ENCODE measurements around a stretch of chr5.

DNA sequence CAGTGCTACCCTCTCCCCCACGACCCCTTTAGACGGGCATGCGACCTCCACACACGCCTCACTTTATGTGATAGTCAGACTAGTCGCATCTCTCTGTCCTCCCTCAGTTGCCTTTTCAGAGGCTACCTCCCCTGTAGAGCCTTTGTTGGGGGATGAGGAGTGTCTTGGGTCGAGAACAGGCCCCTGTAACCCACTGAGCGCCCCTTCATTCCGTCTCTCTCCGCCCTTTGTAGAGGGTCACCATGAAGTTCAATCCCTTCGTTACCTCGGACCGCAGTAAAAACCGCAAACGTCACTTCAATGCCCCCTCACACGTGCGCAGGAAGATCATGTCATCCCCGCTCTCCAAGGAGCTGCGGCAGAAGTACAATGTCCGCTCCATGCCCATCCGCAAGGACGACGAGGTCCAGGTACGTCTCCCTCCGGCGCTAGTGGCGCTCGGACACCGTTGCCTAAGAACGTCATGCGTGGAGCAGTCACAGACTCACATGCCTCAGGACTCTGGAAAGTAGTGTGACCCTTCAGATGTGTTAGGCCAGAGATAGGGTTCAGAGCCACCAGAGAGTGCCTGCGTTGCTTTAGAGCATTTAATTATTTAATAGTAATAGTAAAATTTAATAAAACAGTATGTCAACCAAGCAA, 529 bp downstream of the RPL26L1 start:
- PRO-cap = no peak

DNA sequence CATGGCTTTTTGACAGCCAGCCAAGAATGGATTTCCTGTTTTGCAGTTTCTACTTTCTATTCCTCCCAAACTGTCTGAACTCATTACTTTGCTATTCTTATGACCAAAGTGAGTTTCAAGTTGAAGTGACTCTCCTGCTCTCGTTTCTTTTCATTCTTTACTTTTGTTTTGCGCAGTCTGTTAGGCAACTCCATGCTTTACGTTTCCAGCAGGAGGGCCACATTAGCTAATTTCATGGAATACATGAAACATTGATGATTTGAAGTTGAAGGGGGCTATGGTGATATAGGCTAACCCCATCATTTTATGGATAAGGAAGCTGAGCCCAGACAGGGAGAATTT, 20.7 kb upstream of the CREBRF start:
- PRO-cap = no peak

DNA sequence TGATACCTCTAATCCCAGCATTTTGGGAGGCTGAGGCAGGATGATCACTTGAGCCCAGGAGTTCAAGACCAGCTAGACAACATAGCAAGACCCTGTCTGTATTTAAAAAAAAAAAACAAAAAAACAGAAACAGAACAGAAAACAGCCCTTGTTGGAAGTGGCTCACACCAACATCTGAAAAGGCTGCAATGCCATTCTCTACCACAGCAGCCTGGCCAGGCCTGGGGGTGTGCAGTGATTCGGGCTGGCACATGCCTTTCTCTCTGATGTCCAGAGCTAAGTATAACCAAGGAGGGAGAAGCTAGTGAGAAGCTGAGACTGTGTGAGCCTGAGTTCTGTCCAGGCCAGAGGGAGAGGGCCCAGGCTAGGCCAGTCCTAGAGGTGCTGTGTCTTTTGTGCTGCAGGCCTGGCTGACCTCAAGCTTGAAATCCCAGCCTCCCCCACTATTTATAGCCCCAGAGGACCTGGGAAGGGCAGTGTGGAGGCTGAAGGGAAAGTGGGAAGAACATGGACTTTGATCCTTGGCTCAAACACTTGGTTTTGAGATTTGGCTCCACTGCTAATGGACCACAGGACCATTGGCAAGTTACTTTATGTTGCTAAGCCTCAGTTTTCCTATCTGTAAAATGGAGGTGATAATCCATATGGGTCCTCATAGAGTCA, 20.8 kb downstream of the BNIP1 start:
- PRO-cap = no peak

- PRO-cap = no peak
Observed at GRCh38 chr5:173277988-173278581, 43.1 kb upstream of the NKX2-5 start.

- PRO-cap = no peak
Observed at GRCh38 chr5:173281882-173282208, 46.4 kb downstream of the STC2 start.

GRCh38 chr5:173331825-173332312, 3.7 kb upstream of the STC2 start:
- PRO-cap = no peak

DNA sequence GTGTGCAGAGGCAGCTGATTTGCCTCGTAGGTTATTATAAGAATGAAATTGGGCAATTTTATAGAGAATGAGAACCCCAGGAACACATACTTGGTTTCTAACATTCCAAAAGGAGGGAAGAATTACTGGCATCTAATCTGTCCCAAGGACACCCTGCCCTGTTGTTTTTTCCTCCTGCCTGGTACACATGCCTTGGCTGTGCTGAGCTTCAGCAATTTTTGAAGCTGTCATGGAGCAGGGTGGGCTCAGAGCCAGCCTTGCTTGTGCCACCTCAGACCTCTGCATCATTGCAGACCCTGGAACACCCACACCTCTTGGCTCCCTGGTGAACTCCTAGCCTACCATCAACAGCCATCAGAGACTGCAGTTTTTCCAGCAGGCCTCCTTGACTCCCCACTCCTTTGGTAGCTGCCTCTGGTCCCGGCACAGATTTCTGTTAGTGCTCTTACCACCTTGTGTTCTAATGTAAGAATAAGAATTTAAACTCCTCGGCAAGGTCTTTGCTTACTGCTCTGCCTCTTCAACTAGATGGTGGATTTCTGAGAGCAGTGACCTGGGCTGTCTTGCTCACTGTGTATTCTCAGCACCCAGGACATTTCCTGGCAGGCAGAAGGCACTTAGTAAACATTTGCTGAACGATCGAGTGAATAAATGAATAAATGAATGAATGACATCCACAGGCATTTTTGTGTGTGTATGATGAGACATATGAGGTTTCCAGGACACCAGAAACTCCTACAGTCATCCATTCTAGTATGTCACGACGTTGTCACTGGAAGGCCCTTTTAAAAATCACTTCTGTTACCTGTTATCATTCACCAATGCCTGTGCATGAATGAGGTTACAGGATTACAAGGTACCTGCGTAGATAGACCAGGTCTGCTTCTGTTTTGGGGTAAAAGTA, 143.3 kb downstream of the BOD1 start:
- PRO-cap = no peak

DNA sequence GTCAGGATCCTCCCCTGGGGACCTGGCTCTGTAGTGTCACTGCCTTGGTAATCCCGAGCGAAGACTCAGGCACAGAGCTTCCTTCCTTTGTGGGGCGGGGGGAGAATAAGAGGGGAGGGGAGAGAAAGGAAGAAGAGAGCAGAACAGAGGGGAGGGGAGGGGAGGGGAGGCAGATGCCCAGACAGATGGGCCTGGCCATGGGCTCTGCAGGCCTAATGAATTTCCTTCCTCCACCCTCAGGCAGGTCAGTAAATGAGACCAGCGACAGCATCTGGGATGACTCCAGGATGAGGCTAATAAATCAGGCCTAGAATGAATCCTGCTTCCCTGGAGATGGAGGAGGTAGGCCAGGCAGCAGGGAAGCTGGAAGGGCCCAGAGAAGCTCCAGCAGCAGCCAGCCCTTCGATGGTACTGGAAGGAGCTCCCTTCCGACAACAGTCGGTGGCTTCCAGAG, 104.2 kb upstream of the BOD1 start:
- PRO-cap = no peak

DNA sequence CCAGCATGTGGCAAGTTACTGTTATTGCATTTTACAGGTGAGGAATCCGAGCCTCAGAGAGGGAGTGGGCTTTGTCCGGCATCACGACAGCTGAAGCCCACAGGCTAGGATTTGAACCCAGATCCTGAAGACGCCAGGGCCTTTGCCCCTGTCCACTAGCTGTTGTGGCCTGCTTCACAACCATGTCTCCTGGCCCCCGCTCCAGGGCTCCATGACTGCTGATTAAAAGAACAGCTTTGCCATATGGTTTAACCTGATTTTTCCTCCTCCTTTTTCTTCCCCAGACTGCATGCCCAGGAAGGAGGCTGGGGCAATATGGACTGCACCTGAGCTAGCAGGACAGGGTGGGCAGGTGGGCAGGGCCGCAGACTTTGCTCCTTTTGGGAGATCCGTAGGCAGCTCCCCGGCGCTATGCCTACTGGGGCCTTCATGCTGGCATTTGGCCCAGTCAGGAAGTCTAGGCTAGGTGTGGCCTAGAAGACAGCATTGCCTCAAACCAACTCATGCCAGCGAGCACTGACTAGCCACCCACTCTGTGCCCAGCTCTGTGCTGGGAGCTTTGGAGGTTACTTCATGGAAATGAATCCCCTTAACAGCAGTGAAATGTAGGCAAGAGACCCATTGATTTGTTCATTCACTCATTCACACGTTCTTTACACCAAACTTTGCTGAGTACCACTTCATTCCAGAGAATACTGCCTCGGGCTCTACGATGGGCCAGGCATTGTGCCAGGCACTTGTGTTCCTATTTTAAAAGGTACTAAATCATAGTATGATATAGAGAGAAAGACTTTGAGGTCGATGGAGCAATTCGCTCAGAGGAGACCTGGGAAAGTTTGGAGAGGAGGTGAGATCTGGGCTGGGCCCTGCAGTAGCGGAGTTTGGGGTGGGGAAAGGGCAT, 94.3 kb upstream of the CPEB4 start:
- PRO-cap = no peak

DNA sequence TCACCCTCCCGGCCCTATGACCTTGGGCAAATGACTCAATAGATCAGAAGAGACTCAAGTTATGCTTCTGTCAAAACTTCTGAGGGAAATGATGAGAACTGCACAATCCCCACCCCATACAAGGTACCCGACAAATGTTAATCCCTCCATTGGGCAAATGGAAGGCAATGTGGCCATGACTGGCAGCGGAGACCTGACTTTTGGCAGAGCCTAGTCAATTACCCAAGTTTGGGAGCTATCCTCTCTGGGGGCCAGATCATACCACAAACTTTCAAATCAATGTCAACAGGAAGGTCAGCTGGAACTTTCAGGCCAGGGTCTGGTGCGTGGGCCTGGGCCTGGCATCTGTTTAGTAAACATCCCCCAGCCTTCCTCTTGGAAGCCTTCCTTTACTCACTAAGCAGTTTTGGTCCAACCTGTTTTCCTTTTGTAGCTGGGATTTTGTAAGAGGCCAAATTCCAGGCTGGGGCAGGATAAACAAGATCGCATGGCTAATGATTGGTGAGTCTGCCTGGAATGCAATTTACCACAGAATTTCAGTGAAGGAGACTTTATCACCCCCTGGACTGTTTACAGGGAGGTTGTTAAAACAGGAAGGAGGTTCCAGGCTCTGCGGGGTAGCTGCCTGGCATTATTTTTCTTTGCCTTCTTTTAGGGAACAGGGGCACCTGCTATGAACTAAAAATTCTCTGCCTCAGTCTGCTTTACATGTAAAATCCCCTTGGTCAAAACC, 64.1 kb upstream of the CPEB4 start:
- PRO-cap = no peak

GRCh38 chr5:173850223-173850886, 37.8 kb upstream of the CPEB4 start:
- PRO-cap = no peak

DNA sequence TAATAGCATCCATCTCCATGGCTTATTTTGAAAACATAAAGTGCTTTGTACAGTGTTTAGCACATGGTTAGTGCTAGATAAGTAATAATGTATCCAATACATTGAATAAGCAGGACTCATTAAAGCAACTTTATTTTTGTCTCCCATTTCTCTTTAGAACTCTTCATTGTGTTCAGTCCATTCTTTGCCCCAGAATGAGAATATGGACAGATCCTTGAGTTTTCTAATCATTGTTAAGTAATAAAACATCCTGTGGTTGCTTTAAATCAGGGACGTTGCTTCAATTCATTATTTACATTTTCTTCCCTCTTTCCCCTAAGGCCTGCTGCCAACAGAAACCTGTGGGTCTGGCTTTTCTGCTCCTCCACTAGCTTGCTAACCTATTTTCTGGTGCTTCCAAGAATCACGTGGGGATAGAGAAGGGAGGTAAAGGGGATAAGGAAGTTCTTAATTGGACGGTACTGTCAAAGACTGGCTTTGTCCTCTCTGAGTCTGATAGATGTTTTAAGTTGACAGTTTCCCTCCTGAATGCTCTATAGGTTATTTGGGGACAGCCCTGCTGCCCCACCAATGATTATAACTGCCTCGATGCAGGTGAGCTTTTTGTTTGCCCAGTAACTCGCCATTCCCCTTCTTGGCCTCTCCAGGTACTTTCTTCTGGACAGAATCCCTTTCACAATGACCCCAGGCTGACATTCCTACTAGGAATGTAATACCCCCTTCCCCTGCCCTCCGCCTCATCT, 20.1 kb upstream of the CPEB4 start:
- PRO-cap = no peak

DNA sequence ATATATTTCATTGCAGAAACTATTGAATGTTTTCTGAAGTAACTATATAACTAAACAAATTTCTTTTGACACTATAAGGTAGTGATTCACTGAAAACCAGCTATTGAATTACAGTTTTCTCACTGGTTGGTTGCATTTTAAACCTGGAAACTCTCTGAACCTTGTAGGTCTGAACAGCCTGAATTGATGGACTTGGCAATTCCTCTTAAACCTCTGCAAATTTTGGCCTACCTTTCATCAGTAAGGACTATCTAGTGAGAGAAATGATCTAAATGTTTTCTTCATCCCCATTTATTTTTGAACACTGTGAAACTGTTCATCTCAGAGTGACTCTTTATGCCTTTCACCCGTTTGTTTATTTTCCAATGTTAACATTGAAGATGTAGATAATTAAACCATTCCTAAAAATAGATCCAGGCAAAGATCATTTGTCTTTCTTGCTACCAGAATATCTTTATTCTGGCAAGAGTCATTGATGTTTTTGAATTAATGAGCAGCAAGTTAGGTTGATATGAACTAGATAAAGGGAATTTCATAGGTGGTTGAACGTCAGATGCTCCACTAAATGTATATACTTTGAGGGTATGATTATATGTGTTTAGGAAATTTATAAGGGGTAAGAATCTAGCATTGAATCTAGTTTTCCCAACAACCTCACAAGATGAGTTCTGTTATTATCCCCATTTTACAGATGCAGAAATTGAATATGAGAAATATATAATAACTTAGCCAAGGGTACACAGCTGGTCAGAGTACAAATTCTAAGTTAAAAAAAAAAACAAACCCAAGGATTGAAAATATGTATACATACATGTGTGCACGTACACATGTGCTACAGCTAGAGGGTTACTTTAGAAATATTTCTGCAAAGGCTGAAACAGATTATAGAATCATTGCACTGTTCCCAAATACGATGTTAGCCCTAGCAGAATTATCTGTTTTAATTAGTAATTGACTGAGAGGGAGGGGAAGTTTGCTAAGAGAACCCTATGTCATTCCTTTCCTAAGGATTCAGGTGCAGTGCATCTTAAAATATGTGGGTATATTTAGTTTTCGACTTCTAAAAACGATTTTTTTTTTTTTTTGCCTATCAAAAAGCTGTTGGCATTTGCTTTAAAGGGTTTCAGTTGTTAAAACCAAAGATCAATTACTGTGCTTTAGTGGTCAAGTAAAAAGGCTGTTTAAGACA, 3.5 kb downstream of the CPEB4 start:
- PRO-cap = no peak

GRCh38 chr5:173919273-173919839, 31.2 kb downstream of the CPEB4 start:
- PRO-cap = no peak

GRCh38 chr5:174273275-174273736, 227.8 kb downstream of the NSG2 start:
- PRO-cap = no peak

GRCh38 chr5:174493658-174494097, 230.7 kb upstream of the MSX2 start:
- PRO-cap = no peak

DNA sequence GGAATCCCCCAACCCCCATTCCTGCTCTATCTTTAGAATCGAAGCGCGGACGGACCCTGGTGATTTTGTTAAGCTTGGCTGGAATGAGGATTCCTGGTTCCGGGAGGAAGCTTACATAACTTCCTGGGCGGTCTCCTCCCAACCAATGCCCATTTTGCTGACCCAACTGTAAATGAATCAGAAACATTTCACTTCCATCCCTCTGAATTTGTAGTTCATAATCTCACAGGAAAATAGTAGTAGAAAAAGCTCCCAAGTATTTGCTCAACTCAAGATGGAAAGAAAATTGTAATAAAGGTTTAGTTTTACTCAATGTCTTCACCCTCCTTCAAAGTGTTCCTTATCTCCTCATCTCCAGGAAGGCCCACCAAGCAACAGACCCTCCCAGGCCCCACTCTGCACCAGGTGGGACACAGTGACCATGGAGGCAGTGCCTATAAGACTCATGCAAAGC, 219.9 kb upstream of the MSX2 start:
- PRO-cap = no peak

GRCh38 chr5:175014861-175015363, 290.5 kb downstream of the MSX2 start:
- PRO-cap = no peak

DNA sequence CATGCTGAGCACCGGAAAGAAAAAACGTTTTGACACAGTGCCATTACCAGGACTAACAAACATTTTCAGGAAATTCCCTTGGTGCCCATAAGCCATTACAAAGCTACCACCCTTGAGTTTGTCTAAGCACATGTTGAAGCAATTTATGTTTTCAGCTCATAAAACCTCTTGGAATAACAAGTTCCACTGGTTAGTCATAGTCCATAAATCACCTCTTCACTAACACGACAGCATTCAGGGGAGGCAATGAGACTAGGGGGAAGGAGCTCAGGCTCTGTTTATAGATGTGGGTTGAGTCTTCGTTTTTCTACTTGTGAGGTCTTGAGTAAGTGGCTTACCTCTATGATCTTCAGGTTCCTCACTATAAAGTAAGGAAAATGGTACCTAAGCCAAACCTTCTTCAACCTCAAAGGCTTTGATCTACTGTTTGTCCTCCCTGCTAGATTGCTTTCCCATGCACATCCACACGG, 65.5 kb downstream of the DRD1 start:
- PRO-cap = no peak

- PRO-cap = no peak
Observed at GRCh38 chr5:175680419-175680836, 22.6 kb downstream of the HRH2 start.